H1 (cell line): ENCODE data around the gene ALDH1B1.

DNA sequence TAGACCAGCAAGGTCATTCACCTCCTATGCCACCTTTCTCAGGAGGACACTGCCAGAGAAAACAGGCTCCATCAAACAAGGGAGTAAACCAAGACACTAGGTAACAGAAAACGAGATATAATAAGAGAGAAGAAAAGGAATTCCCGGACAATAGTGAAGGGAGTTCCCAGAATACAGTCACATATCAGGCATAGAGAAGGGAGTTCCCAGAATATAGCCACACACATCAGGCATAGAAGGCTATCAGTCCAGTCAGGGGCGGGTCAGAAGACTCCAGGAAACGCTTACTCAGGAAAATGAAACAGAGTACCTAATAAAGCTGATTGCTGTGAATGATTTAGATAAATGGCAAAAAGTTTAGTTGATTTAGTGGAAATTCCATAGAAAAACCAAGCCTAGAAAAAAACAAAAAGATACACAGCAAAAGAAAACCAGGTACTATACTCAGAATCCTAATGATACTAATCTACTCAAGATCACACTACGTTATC lies 4.9 kb downstream of the TOMM5 start:
- RRBS = no CpG with 5 or more reads among the region's 5 CpGs
CAGE:
- cytosol, long polyA plus RNA = no peak
- long polyA plus RNA = no peak
- nucleus, long polyA plus RNA = no peak

DNA sequence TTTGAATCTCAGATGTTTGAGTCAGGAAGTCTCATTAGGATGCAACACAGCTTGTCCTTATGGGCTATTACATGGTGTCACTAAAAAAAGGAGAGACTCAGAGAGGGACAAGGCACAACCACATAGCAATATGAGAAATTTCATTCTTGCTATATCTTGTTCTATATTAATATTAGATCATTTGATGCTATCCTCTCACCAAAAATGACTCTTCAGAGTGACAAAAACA lies 3.9 kb upstream of the FRMPD1 start:
CAGE:
- cytosol, long polyA plus RNA = no peak
- long polyA plus RNA = no peak
- nucleus, long polyA plus RNA = no peak

DNA sequence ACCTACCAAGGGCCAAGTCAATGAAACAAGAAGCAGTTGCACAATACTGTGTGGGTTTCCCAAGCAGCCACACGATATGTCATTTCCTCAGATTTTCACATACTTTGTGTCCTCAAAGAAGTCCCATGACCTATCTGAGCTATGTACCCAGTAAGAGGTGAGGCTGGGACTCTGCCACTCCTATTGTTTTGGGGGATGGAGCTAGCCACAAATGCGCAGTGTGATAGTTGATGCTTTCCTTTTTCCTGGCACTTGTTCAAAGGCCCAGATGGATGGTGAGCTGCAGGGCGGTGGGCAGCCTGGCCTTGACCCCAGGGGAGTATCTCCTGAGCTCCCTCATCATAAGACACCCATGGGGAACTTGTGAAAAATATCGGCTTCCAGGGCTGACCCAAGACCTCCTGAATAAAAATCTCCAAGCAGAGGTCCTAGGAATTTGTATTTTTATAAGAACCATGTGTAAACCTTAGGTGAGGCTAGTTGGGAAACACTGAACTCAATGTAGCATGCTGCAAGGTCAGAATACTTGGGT lies 4.9 kb upstream of the SLC25A51 start:
- RRBS = no CpG with 5 or more reads among the region's 4 CpGs
CAGE:
- cytosol, long polyA plus RNA = no peak
- long polyA plus RNA = no peak
- nucleus, long polyA plus RNA = no peak

DNA sequence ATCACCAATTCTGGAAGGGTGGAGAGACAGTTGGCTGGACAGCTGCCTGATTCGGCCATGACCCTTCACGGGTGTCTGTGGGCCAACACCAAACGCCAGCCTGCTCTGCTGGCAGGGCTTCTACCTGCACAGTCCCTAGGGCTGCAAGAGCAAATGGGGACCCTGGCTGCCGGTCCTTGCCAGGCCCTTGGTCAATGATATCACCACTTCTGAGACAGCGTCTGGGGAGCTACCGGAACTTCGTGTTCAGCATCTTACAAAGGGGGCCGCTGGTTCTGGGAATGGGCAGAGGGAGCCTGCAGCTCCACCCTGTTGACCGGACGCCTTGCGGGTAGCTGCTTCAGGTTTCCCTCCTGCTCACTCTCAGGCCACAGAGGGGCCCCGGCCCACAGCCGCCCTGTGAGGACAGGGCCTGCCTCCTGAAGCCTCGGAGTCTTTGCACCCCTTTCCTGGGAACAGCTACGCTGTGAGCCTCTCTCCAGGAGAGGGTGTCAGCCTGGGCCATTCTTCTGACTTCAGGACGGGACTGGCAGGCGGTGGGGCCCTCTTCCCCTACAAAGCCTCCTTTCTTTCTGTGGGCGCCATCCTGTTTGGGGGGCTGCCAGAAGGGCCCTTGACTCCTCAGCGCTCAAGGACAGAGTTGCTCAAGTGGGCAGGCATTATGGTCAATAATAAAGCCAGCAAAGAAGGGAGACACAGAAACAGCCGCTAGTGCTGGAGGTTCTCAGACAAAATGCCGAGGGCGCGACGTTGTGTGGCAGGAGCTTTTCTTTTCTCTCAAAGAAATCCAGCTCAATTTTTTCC lies 12.5 kb upstream of the SLC25A51 start:
- RRBS = 89% methylated on average over 9 of the region's 24 CpGs
CAGE:
- cytosol, long polyA plus RNA = no peak
- long polyA plus RNA = no peak
- nucleus, long polyA plus RNA = no peak

- RRBS = no CpG with 5 or more reads among the region's 4 CpGs
CAGE:
- cytosol, long polyA plus RNA = no peak
- long polyA plus RNA = no peak
- nucleus, long polyA plus RNA = no peak
These were observed 24.0 kb upstream of the SLC25A51 start for GRCh38 chr9:37927875-37928300.

DNA sequence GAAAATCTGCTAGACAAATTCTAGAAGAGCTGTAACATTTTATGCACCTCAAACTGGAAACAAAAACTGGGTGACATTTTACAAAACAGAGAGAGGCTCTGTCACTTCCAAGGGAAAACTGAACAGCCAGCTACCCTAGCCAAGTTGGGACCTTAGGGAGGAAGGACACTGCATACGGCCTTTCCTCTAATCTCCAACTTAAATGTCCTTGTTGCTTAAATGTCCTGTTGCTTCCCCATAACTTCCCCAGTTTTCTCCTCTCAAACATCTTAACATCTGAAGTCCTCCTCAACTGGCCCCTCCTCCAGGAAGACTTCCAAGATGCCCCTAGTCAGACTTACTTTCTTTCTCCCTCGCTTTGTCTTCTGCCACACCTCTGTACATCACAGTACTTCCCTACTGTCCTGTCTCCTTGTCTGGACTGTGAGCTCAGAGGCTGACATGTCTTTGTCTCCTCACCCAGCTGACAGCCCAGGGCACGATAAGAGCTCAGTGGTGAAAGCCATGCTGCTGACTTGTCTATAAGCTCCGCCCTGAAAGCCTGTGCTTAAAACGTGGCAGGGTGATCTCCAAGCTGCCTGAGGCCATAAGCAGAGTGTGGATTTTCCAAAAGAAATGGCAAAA lies 32.9 kb upstream of the SLC25A51 start:
- RRBS = no CpG with 5 or more reads among the region's 5 CpGs
CAGE:
- cytosol, long polyA plus RNA = no peak
- long polyA plus RNA = no peak
- nucleus, long polyA plus RNA = no peak

DNA sequence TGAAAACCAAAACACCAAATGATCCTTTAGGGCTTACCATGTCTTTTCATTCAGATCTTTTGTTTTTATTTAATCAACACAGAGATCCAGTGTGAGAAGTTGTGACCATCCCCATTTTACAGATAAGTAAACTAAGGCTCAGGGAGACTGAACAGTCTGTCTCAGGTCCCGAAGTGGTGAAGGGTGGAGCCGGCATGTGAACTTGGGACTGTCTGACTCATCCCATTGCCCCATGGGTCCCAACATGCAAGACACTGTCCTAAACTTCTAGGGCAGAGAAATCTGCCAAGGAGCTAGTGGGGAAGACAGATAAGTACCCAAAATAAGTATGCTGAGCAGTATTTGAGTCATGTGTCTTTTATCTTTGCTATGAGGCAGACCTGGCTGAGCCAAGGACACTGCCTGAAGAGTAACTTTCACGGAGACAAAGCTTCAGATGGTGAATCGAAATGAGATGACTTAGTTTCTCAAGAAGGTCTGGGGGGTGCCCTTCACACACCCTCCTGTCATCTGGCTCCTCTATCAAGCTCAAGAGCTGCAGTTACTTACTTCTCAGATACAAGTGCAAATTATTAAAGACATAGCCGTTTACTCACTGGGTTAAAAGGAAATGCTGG lies 64.4 kb upstream of the SLC25A51 start:
- RRBS = no CpG with 5 or more reads among the region's 5 CpGs
CAGE:
- cytosol, long polyA plus RNA = no peak
- long polyA plus RNA = no peak
- nucleus, long polyA plus RNA = no peak

DNA sequence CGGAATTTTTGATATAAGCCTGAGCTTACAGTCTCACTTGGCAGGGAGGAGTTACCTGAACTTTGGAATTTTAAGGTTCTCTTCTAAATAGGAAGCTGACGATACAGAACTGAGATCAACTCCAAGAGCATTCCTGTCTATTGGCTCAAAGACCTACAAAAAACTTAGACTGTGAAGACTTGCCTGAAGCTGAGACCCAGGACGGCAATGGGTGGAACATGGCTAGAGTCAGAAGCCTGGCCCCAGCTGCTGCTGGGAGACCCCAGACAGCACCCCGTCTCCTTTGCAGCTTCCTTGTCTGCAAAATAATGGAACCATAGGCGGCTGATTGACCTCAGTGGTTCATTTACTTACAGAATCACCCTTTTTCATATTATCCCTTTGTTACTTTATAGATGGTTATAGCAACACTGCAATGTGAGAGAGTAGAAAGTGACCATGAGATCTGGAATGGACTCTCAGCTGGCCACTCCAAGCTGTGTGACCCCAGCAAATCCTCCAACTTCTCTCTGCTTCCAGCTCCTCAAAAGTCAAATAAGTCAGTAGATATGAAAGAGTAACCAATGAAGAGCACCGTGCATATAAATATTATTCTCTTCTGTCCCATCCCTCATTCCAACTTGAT lies 75.2 kb downstream of the SHB start:
- RRBS = no CpG with 5 or more reads among the region's 6 CpGs
CAGE:
- cytosol, long polyA plus RNA = no peak
- long polyA plus RNA = no peak
- nucleus, long polyA plus RNA = no peak

DNA sequence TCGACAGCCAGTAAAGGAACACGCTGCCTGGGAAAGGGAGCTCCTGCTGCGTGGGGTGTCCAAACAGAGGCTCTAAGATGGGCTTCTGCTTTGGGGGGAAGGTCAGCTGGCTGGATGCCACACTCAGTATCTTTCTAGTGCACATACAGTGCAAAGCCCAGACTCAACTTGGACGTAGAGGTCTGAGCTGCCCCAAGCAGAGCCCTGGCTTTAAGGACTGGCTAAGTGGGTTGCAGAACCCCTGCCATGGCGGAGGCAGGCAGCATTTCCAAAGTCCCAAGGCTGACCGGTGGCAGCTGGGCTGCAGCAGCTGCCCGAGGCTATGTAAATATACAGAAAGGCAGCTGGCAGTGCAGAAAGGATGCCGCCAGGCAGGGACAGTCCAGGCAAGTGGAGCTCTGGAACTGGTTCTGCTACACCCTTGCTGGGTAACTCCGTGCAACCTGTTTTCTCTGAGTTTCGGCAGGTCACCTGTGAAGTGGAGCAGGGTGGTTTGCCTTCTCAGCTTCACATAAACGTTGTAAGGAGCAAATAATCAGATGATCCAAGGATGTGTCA lies 46.1 kb downstream of the SHB start:
- RRBS = no CpG with 5 or more reads among the region's 11 CpGs
CAGE:
- cytosol, long polyA plus RNA = no peak
- long polyA plus RNA = no peak
- nucleus, long polyA plus RNA = no peak

DNA sequence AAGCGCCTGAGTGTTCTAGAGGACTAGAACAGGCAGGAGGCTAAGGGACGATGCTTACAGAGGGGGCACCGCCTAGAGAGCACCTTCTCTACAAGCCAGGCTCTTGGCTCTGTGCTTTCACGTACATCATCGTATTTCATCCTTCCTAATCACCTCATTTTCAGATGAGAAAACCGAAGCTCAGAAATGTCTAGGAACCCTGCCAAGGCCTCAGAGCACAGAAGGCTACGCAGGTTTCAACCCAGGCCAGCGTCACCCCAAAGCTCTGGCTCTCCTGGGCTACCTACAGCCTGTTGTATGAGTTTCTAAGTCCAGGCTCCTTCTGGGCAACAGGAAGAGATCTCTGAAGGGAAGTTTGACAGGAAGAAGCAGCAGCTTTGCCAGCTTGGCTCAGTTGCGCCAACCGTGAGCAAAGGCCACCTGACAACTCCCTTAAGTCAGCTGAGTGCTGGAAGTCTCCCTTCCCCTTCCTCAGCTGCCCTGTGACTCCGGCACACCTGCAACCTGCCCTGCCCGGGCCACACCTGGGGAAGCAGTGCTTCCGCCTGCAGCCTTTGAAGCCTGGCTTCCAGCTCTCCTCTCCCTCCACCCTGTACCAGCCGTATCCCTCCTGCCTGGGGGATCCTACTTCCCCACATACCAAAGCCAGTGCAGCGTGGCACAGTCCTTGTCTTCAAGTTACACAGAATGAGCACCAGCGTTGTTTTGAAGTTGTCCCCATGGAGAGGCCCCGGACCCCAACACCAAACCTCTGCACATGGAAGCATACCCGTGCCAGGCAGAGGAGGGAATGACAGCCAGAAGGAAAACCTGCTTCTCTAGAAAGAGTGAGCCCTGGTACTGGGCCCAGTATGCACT lies 36.7 kb downstream of the SHB start:
- RRBS = no CpG with 5 or more reads among the region's 18 CpGs
CAGE:
- cytosol, long polyA plus RNA = no peak
- long polyA plus RNA = no peak
- nucleus, long polyA plus RNA = no peak

GRCh38 chr9:38035848-38036749 lies 32.9 kb downstream of the SHB start:
- RRBS = no CpG with 5 or more reads among the region's 17 CpGs
CAGE:
- cytosol, long polyA plus RNA = no peak
- long polyA plus RNA = no peak
- nucleus, long polyA plus RNA = no peak

DNA sequence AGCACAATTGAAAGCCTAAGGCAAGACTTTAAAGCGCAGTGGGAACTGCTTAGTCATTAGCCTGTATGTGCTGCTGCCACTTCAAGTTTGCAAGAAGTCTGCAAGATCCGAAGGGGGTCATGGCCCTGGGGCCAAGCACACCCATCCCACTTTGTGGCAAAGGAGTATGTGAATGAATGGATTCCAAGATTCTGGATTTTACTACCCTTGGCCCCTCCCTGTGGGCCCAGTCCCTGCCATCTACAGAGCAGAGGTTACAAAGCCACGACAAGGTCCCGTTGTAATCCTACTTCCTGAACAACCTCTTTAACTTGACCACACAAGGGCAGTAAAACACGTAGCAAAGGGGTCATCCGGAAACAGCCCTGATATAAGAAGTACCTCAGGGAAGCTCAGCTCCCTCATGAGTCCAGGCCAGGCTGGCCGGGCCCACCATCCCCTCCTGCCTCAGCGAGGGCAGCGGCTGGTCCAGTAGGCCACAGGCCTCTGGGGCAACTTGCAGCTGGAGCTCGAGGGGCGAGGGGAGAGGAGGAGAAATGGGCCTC lies 29.6 kb downstream of the SHB start:
- RRBS = 86% methylated on average over 2 of the region's 11 CpGs
CAGE:
- cytosol, long polyA plus RNA = no peak
- long polyA plus RNA = no peak
- nucleus, long polyA plus RNA = no peak

- RRBS = no CpG with 5 or more reads among the region's 5 CpGs
CAGE:
- cytosol, long polyA plus RNA = no peak
- long polyA plus RNA = no peak
- nucleus, long polyA plus RNA = no peak
These were observed 4.9 kb downstream of the SHB start for GRCh38 chr9:38063912-38064650.

GRCh38 chr9:38065639-38066689 lies 3.1 kb downstream of the SHB start:
- RRBS = no CpG with 5 or more reads among the region's 13 CpGs
CAGE:
- cytosol, long polyA plus RNA = no peak
- long polyA plus RNA = no peak
- nucleus, long polyA plus RNA = no peak

- RRBS = no CpG with 5 or more reads among the region's 4 CpGs
CAGE:
- cytosol, long polyA plus RNA = no peak
- long polyA plus RNA = no peak
- nucleus, long polyA plus RNA = no peak
These were observed 6.1 kb upstream of the ALDH1B1 start for GRCh38 chr9:38386374-38386834.

DNA sequence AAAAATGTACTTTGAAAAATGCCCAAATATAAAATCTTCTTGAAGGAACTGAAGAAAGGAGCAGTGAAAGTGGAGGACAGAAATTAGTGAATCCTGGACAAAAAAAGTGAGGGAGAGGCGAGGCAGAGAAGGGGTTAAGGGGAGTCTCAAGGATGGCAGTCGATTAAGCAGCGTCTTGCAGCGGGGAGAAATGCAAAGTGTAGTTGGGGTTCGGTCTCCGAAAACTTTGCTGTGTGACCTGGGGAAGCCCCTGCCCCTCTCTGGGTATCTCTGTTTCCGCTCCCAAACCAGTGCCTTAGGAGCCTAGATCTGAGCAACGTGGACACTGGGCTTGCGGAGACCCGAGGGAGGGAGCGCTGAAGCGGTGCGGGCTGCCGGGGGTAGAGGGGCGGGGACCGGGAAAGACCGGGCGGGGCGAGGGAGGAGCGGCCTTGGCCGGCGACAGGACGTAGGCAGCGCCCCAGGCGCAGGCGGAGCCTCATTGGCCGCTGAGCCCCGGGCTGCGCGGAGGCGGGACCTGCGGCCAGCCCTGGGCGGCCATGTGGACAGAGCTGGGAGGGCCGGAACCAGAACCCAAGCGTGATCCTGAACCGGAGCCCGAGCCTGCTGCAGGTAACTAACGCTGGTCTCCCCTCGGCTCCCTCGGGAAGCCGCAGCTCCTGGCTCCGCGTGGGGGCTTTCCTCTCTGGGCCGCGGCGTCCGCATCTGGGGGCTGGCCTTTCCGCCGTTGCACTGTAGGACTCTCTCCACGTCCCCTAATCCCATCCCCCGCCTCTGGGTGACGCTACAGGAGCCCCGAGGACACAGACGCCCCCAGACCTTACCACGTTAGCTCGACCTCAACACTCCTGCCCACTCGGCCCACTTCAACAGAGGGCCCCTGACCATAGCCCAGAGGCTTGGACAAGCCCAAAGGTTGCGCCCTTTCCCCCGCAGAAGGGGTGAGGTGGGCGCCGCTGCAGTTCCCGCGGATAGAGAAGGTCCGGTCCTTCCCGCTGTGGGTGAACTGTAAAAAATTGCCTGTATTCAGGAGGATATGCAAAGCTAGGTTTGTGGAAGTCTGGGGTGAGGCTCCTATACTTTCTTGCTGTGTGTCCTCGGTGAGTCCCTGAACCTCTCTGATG lies at the start of gene ALDH1B1:
Gene ALDH1B1 (plus strand): TSS at position 507 of the 1,124 bp plus-strand sequence.
- RRBS = 1% methylated on average over 14 of the region's 66 CpGs
CAGE:
- cytosol, long polyA plus RNA = start-site peak on the plus strand centred at position 541 of the sequence, 73 bp wide, 957 reads
- long polyA plus RNA = start-site peak on the plus strand centred at position 541 of the sequence, 73 bp wide, 1,035 and 947 reads in 2 replicates
- nucleus, long polyA plus RNA = start-site peak on the plus strand centred at position 541 of the sequence, 73 bp wide, 501 reads

DNA sequence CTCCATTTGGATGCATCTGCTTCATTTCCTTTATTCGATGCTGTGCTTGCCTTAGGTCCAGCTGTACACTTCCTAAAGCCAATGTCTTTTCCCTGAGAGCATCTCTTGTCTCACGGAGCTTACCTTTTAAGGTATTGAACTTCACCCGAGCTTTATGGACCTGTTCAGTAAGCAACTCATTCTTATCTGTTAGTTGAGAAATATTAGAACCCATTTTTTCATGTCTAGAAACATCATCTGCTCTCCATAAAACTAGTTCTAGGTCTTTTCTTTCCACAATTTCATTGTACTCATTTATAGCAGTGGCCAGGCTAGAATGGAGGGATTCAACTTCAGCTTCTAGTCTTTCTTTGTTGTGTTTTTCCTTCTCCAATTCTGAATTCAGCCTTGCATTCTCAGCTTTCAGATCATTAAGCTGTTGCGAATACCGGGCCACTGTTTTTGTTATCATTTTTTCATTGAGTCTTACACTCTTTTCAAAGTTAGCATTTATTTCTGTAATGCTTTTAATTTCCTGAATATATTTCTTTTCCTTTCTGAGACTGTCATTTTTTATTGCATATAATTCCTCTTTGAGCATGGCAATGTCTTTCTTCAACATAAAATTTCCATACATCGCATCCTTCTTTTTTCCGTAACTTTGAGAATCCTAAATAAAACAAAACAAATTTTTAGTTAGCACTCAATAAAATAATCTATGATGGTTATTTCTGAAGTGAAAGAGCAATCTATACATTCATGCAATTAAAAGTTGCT lies 24.5 kb downstream of the ANKRD18A start:
- RRBS = no CpG with 5 or more reads among the region's 7 CpGs
CAGE:
- cytosol, long polyA plus RNA = no peak
- long polyA plus RNA = no peak
- nucleus, long polyA plus RNA = no peak

DNA sequence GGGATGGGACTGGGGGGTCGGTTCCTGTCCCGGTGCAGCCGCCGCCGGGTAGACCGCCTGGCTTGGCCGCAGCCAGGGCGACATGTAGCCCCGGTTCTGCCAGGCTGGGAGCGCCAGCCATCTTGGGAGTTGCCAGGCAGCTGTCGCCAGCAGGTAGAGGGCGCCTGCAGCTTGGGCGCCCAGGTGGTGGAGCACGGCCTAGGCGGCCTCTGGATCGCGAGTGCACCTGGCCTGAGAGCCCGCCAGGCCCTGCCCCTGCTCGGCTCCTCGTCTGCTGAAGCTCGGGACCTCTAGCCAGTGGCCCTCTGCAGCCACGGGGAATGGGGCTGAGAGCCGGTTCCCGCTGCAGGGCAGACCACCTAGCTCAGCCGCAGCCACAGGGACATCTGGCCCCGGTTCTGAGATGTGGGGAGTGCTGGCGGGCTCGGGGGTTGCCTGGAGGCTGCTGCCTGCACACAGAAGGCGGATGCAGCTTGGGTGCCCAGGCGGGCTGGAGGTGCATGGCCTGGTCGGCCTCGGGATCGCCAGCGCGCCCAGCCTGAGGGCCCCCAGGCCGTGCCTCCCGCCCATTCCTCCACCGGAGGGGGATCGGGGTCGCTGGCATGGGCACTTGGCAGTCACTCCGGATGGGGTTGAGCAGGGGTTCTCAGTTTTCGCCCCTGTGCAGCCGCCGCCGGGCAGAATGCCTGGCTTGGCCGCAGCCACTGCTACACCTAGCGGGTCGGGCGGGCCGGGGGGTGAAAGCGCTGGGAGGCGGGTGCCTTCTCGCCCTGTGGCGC lies 663 bp upstream of the ANKRD18A start:
- RRBS = 3% methylated on average over 13 of the region's 54 CpGs
CAGE:
- cytosol, long polyA plus RNA = no peak
- long polyA plus RNA = no peak
- nucleus, long polyA plus RNA = no peak

DNA sequence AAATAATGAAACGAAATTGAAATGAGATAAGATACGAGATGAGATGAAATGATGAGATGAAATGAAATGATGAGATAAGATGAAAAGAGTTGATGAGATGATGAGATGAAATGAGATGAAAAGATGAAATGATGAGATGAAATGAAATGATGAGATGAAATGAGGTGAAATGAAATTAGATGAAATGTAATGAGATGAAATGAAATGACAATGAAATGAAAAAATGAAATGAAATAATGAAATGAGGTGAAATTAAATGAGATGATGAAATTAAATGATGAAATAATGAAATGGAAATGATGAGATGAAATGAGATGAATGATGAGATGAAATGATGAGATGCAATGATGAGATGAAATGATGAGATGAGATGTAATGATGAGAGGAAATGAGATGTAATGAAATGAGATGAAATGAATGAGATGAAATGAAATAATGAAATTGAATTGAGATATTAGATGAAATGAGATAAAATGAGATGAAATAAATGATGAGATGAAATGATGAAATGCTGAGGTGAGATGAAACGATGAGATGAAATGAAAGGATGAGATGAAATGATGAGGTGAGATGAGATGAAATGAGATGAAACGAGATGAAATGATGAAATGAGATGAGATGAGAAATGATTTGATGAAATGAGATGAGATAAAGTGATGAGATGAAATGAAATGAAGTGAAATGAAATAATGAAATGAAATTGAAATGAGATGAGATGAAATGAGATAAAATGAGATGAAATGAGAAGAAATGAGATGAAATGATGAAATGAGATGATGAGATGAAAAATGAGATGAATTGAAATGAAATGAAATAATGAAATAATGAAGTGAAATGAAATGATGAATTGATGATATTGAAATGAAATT lies 527.2 kb downstream of the FOXD4L6 start:
- RRBS = no CpG with 5 or more reads among the region's 4 CpGs
CAGE:
- cytosol, long polyA plus RNA = no peak
- long polyA plus RNA = no peak
- nucleus, long polyA plus RNA = no peak

- RRBS = no CpG with 5 or more reads among the region's 5 CpGs
CAGE:
- cytosol, long polyA plus RNA = no peak
- long polyA plus RNA = no peak
- nucleus, long polyA plus RNA = no peak
These were observed 63.9 kb downstream of the FOXD4L6 start for GRCh38 chr9:41064595-41064924.